Pulmonary lymph node (tissue), 1 donor: ENCODE measurements around the genes CFAP46 and ADGRA1.

DNA sequence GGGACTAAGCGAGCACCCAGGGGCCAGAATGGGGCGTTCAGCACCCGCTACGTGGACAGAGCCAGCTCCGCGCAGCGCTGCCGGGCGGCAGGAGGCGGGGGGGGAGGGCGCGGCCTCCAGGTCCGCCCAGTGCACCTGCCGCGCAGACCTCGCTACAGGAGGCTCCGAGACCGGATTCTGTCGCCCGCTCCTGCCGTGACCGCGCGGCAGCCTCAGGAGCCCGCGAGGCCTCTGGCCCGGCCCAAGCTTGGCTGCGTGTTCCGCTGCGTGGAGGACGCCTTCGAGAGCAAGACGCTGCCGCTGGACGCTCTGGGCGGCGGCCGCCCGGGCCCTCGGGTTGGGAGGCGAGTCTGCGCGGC, 1.1 kb upstream of the DPYSL4 start:
- PRO-cap, result no peak

- PRO-cap, result no peak
Measured at GRCh38 chr10:132398993-132399499, 2.0 kb downstream of the PWWP2B start.

- PRO-cap, result no peak
Measured at GRCh38 chr10:132404808-132405942, 8.2 kb downstream of the PWWP2B start.

GRCh38 chr10:132415140-132415752, 18.2 kb downstream of the PWWP2B start:
- PRO-cap, result no peak

GRCh38 chr10:132422200-132422753, 25.3 kb downstream of the PWWP2B start:
- PRO-cap, result bidirectional peak, plus-strand start at chr10:132422649, minus-strand start at chr10:132422479

DNA sequence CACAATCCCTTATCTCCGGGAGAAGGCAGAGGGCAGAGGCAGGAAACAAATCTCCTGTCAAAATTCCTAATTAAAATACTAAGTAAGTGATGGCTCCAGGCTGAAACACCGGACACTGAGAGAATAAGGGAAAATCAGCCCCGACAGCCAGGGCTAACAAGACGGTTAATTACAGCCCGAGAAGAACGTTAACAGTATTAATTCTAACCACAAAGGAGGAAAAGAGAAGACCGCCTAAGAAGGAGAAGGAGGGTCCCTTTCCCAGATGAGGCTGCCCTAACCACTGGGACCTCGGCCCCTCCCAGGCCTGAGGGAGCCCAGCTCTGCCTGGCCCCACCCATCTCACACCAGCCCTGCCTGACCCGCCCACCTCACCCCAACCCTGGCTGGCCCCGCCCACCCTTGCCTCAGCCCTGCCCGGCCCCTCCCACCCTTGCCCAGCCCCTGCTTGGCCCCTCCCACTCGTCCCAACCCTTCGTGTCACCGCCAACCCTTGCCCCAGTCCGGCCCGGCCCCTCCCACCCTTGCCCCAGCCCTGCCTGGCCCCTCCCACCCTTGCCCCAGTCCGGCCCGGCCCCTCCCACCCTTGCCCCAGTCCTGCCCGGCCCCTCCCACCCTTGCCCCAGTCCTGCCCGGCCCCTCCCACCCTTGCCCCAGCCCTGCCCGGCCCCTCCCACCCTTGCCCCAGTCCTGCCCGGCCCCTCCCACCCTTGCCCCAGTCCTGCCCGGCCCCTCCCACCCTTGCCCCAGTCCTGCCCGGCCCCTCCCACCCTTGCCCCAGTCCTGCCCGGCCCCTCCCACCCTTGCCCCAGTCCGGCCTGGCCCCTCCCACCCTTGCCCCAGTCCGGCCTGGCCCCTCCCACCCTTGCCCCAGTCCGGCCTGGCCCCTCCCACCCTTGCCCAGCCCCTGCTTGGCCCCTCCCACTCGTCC, 51.5 kb downstream of the PWWP2B start:
- PRO-cap, result unidirectional peak, minus-strand start at position 278 of the sequence; unidirectional peak, minus-strand start at position 309 of the sequence; unidirectional peak, minus-strand start at position 344 of the sequence

- PRO-cap, result no peak
Measured at GRCh38 chr10:132451291-132451861, 54.4 kb downstream of the PWWP2B start.

- PRO-cap, result no peak
Measured at GRCh38 chr10:132463987-132465110, 67.3 kb downstream of the PWWP2B start.

DNA sequence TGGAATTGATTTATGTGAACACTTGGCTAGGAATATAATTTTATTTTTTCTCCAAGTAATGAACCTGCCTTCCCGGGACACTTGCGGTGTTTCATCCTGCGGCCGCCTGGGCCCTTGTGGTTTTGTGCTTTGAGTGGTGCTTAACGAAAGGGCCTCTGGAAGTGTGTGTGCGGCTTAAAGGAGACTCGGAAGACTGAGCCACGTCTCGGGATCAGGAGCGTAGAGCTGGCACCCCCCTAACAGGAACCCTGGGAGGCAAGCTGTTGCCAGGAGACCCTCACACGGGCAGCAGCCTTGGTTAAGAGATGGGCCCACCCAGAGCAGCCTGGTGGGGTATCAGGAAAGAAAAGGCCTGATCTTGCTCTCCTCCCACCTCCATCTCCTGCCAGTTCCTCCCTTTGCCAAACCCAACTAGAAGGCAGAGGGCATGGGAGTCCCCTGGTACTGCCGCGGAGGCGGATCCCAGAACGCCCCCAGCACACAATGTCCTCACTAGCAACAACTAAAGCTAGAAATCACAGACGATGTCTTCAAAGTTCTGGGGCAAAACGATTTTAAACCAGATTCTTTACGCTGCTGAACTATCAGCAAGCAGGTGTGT, 67.2 kb upstream of the INPP5A start:
- PRO-cap, result no peak

GRCh38 chr10:132506649-132507148, 30.9 kb upstream of the INPP5A start:
- PRO-cap, result no peak

DNA sequence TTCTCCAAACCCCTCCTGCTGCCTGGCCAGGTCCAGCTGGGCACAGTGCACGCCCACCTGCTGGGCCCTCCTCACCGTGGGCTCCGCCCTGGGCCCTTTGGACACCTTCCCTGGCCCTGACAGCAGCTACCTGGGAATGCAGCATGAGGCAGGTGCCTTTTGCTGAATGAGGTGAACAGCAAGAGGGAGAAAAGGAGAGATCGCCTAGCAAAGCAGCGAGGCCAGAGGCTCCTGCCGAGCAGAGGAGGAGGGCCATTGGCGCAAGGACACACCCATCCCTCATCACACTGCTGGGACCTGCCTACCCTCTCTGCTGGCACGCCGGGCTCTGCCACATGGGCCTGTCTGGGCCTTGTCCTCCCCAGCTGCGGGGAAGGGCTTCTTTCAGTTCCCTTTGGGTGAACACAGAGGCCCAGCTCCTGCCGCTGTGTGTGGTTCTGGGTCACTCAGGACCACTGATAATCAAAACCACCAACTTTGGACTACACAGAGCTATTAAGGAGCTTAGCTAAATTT, 33.5 kb downstream of the INPP5A start:
- PRO-cap, result unidirectional peak, plus-strand start at position 387 of the sequence

- PRO-cap, result no peak
Measured at GRCh38 chr10:132593394-132593885, 55.9 kb downstream of the INPP5A start.

- PRO-cap, result no peak
Measured at GRCh38 chr10:132666091-132666592, 119.8 kb downstream of the NKX6-2 start.

- PRO-cap, result no peak
Measured at GRCh38 chr10:132702996-132703532, 82.9 kb downstream of the NKX6-2 start.

DNA sequence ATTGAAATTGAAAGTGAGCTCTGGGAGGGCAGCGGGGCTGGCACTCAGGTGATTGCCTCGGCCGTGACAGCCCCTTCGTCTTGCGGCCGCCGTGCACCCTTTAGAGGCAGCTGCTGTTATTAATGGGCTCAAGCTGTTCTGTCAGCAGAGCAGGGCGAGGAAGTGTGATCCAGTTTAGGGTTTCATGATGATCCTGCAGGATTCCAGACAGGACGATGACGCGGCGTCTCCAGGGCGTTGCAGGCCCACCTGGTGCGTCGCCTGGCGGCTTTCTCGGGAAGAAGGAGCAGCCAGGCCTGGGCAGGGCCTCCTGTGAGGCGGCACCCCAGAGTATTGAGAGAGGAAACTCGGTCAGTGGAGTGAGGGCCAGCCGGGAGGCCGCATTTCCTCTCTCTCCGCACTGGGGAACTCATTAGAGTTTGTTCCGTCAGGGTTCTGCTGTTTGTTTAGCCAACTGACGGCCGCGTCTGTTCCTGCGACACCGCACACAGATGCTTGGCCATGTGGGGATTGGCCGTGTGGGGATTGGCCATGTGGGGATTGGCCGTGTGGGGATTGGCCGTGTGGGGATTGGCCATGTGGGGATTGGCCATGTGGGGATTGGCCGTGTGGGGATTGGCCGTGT, 62.9 kb downstream of the NKX6-2 start:
- PRO-cap, result no peak

DNA sequence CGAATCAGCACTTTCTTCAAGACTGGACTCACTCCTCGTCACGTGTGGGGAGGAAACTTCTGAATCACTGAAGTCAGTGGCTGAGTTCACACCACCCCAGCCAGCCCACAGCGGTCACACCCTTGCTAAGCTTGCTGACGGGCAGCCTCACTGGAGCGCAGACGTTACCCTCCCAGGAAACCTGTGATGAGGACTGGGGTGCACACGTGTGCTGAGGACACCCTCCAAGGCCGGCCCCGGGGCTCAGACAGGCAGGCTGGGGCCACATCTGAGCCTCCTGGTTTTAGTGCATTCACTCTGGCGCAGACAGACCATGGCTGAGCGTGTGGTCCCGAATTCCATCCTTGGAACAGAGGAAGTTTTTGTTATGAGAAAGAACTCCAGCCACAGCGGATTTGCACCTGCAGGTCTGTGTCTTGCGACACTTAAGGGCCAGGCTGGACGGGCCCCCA, 42.3 kb downstream of the NKX6-2 start:
- PRO-cap, result no peak

- PRO-cap, result no peak
Measured at GRCh38 chr10:132942008-132943165, at the start of gene CFAP46. CFAP46 (minus strand) TSS chr10:132942570.

DNA sequence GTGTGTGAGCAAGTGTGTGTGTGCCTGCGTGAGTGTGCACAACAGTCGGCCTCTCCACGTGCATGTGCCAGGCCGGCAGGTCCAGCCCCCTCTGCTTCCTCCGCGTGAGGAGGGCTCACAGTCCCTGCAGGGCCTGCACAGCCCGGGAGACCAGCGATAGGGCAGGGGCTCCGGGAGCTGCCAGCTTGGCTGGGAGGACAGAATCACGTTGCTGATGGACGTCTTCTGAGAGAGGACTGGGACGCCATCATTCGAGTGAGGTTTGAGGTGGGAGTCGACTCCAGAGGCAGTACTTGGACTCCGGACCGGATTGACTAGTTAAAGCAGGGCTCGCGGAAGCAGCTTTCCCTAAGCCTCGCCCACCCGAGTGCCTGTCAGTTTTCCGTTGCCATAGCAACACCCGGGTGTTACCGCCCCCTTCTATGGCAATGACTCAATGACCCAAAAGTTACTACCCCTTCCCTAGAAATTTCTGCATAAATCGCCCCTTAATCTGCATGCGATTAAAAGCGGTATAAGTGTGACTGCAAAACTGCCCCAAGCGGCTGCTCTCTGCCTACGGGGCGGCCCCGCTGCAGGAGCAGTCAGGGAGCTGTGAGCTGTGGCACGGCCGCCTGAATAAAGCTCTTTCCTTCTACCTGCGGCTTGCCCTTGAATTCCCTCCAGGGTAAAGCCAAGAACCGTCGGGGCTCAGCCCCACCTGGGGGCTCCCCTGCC, 19.7 kb upstream of the CFAP46 start:
- PRO-cap, result no peak

- PRO-cap, result no peak
Measured at GRCh38 chr10:133087332-133088187, at the start of gene ADGRA1. ADGRA1 (plus strand) TSS chr10:133087924.

DNA sequence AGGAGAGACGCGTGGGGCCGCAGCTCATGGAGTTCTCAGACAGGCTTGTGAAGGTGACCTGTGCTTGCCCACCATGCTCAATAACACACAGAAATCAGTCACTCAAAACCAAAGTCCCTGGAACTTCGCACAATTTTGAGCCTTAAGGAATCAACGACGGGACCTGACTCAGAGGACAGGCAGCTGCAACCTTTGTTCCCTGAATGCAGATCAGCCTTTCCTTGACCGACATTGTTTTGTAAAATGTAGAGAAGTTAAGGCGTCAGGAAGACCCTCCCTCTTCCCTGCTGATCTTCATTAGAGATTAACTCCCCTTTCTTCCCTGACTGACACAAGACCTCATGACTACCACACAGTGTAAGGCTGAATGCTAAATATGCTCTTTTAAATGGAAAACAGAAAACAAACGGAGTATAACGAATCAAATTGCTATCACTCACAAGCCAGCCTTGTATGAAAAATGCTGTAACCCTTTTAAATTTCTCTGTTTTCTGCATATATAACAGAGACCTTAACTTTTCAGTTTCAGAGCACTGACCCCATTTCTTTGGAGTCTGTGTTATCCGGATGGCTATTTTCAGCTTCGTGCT, 8.3 kb upstream of the KNDC1 start:
- PRO-cap, result no peak